ENCODE results near the genes ZNF678 and TRIM17.

- PRO-cap = no peak
- RAMPAGE, long total RNA = no peak
These were observed 38.4 kb downstream of the STUM start for GRCh38 chr1:226587036-226587350.

GRCh38 chr1:226637060-226637627 lies 88.6 kb downstream of the STUM start:
- PRO-cap = no peak
- RAMPAGE, long total RNA = no peak

GRCh38 chr1:226656205-226656935 lies 82.7 kb downstream of the ITPKB start:
- PRO-cap = no peak
- RAMPAGE, long total RNA = no peak

DNA sequence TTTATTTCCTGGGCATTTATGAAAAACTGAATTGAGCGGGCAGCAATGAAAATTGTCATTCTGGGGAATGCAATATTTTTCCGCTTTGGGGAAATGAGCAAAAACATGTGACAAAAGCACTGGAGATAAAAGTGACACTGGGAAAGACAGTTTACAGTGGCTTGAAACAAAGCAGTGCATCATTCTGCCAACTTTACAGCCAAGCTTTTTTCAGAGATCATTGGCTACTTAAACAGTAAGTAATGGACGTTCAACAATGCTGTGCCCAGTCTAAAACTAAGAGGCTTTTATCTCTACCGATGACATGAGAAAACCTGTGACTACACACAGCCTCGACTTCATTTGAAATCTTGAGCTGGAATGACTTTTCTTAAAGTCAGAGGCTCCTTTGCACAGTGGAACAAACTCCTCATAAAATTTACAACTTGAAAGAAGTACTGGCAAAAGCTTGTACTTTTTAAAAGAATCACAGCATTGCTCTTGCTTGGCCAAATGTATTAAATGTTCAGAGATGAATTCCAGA lies 34.5 kb downstream of the ITPKB start:
- PRO-cap = no peak
- RAMPAGE, long total RNA = no peak

GRCh38 chr1:226729996-226730469 lies 9.0 kb downstream of the ITPKB start:
- PRO-cap = no peak
- RAMPAGE, long total RNA = no peak

GRCh38 chr1:227033296-227033952 lies 93.3 kb downstream of the COQ8A start:
- PRO-cap = no peak
- RAMPAGE, long total RNA = no peak

DNA sequence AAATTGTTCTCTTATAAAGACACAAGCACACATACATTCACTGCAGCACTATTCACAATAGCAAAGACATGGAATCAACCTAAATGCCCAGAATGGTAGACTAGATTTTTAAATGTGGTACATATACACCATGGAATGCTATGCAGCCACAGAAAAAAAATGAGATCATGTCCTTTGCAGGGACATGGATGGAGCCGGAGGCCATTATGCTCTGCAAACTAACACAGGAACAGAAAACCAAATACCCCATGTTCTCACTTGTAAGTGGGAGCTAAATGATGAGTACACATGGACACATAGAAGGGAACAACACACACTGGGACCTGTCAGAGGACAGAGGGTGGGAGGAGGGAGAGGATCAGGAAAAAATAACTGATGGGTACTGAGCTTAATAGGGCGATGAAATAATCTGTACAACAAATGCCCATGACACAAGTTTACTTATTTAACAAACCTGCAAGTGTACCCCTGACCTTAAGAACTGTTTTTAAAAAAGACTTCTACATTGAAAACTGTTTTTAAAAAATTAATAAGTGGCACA lies 75.4 kb downstream of the CDC42BPA start:
- PRO-cap = no peak
- RAMPAGE, long total RNA = no peak

GRCh38 chr1:227299089-227299487 lies 19.2 kb downstream of the CDC42BPA start:
- PRO-cap = no peak
- RAMPAGE, long total RNA = no peak

GRCh38 chr1:227563281-227564544 lies at the start of gene ZNF678:
Gene ZNF678, plus strand, starts transcription at chr1:227563556.
- PRO-cap = bidirectional peak, plus-strand start at chr1:227563521, minus-strand start at chr1:227563782
- RAMPAGE, long total RNA = start-site peak on the plus strand at chr1:227563538-227563565, 277 and 95 reads in 2 replicates

GRCh38 chr1:227765865-227766877 lies 30.9 kb downstream of the SNAP47 start:
- PRO-cap = no peak
- RAMPAGE, long total RNA = no peak

DNA sequence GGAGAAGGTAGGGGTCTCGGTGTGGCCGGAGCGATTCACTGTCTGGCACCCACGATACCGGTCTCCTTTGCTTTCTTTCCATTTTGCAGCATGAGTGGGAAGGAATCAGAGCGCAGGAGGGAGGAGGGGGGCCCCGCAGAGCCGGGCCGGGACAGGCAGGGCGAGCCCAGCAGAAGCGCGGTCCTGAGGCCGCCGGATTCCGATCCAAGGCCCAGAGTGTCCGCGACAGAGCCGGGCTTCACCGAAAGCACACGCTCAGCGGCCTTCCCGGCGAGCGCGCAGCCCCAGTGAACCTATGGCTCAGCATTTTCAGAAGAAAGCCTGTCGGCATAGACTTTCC lies 28.0 kb upstream of the PRSS38 start:
- PRO-cap = no peak
- RAMPAGE, long total RNA = no peak

DNA sequence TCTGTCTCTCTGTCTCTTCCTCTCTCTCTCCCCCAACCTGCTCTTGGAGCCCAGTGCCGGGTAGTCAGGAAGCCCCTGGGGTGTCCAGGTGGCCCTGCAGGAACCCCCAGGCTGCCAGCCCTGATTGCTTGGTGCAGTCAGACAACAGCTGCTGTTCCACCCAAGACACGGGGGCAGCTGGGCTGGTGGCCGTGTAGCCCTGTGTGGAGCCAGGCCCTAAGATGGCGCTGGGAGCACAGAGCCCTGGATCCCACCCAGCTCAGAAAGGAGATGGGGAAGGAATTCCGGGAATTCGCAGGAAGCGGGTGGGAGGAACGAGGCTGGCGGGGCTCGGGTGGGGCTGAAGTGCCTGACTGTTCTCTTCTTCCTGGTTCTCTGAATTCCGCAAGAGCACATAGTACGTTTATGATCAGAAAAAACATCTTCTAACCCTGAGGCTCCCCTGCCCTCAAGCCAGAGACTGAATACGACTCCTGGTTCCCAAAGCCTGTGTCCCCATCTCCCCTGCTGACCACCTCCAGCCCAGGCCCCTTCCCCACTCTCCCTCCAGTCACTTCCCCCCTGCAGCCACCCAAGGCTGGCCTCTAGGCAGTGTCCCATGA lies 55.1 kb downstream of the WNT9A start:
- PRO-cap = bidirectional peak, plus-strand start at position 304 of the sequence, minus-strand start at position 223 of the sequence
- RAMPAGE, long total RNA = no peak

DNA sequence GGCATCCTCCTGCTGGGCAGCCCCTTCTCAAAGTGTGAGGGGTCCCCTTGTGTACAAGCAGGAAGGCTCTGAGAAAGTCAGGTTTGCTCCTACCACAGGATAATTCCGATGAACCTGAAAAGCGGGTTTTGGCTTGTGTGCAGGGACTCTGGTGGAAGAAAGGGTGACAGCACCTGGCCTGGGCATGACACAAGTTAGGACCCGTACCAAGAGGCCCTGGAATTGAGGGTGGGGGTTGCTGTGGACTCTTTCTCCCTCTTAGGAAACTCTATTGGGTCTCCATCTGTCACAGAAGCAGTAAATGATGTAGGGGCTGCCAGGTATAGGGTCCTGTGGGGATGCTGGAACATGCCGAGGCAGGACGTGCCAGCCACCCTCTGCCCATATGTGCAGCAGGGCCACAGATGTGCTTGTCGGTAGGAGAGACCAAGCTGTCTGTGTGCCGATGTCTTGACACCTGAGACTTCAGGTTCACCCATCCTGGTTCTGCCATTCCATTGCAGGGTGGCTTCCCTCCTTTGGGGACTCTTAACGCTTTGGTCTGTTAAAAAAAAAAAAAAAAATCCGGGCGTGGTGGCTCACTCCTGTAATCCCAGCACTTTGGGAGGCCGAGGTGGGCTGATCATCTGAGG lies 9.9 kb downstream of the C1orf35 start:
- PRO-cap = no peak
- RAMPAGE, long total RNA = no peak

GRCh38 chr1:228154188-228154547 lies 4.4 kb downstream of the GJC2 start:
- PRO-cap = no peak
- RAMPAGE, long total RNA = no peak

DNA sequence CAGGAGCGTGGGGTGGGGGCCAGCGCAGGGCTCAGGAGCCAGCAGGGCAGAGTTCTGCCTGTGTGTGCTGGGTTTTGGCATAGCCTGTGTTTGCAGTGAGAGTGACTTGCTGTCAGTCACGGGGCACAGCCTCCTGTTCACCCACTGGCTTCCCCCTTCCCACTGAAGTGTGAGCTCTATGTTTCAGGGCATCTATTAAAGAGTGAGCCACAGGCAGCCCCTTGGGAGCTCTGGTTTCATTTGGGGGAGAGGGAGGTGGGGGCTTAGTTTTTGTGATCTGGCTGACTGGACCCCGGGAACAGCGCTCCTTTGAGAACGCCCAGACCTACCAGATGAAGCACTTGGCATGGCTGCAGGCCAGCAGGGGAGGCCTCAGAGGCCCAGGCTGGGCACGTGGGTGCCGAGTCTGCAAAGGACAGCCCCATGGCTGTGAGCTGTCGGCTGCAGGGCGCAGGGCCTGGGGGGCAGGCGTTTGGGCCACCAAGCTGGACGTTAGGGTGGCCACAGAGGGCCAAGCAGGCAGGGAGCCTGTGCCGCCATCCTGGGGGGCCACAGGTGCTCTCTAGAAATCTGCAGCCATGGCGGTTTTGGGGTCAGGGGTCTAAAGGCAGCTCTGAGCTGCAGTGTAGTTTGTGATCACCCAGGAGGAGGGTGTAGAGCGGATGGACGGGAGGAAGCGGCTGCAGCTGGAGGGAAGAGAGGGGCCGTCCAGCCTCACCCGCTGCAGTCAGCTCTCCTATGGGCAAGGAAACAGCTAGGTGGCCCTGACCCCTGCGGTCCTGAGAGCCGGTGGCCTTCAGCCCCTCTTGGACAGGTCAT lies 10.8 kb downstream of the IBA57 start:
- PRO-cap = no peak
- RAMPAGE, long total RNA = no peak

DNA sequence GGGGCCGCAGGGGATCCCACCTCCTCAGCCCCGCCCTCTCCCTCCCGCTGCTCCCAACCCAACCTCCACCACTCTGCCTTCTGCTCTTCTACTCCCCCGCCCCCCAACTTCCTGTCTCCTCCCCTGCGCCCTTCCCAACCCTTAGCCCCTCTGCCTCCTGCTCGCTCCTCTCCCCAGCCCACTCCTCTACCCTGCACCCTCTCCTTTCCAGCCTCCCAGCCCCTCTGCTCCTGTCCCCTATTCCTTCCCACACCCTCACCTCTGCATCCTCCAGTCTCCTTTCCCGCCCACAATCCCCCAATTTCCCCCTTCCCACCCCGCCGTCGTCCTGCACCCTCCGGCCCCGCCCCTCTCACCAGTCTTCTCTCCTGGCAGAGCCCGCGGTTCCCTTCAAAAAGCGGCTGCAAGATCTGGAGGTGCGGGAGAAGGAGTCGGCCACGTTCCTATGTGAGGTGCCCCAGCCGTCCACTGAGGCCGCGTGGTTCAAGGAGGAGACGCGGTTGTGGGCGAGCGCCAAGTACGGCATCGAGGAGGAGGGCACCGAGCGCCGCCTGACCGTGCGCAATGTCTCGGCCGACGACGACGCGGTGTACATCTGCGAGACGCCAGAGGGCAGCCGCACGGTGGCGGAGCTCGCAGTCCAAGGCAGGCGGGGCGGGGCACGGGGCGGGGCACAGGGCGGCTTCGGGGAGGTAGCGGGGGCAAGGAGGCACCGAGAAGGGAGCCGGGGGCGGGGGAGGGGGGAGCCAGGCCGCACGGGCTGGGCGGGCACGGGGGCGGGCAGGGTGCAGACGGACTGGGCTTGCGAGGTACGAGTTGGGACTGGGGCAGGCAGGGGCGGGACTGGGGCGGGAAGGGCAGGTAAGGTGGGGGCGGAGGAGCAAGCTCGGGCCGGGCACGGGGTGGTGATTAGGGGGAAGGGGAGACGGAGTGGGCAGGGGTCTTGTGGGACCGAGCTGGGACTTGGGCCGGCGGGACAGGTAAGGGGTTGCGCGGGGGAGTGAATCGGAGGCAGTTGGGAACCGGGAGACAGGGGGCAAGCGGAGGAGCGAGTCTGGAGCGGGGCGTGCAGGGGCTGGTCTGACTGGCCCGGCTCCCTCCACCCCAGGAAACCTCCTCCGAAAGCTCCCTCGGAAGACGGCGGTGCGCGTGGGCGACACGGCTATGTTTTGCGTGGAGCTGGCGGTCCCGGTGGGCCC lies 5.6 kb downstream of the OBSCN start:
- PRO-cap = bidirectional peak, plus-strand start at position 114 of the sequence, minus-strand start outside the sequence; bidirectional peak, plus-strand start at position 374 of the sequence, minus-strand start at position 357 of the sequence; bidirectional peak, plus-strand start at position 489 of the sequence, minus-strand start at position 470 of the sequence; bidirectional peak, plus-strand start at position 579 of the sequence, minus-strand start at position 584 of the sequence; bidirectional peak, plus-strand start at position 674 of the sequence, minus-strand start at position 645 of the sequence; unidirectional peak, plus-strand start at position 1,014 of the sequence
- RAMPAGE, long total RNA = no peak

- PRO-cap = no peak
- RAMPAGE, long total RNA = no peak
These were observed 37.6 kb downstream of the TRIM11 start for GRCh38 chr1:228368859-228369517.

DNA sequence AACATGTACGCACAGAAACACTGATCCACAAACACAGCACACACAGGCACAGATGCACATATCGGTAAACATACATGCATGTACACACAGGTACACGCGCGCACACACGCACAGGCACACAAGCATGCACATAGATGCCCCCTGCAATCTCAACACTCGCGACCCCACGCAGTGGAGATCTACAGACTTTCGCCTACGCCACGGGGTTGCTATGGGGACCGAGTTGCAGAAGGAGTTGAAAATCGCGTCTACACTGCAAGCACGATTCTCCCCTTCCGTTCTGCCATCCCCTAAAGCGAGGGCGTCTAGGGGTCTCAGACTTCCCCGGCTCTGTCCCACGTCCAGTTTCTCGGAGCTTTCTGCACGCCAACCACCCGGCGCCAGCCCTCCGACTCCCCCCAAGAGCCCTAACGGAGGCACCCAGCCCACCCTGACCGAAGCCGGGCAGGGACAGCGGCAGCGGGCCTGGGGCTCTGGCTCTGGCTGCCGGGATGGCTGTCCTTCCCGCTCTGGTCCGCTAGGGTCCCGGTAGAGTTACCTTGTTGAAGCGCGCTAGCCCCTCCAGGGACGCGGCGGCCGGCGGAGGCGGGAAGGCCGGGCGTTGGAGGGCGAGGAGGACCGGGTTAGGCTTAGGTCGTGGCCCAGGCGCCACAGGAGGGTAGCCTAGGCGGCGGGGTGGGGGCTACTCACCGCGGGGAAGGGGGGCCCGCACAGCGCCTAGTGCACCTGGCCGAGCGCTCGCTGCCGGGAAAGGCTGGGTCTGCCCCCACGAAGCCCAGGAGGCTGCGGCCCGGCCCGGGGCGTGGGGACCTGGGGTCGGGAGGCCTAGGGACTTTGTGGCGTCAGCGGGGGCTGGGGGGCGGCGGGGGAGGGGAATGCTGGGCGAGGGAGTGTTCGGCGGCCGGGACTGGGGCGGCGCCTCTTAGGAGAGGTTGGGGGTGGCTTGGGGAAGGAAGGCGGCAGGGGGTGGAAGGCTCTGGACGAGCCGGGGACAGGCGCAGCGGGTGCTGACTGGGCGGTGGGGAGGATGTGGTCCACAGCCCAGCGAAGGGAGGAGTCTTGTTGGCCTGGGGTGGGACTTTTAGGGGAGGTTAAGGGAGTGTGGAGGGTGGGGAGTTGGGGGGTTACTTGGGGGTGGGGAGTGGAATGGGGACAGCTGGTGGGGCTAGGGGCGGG lies at the start of gene TRIM17:
Gene TRIM17 (minus strand): TSS at position 1,013 of the 1,176 bp plus-strand sequence.
- PRO-cap = bidirectional peak, plus-strand start at position 564 of the sequence, minus-strand start at position 511 of the sequence
- RAMPAGE, long total RNA = no peak

DNA sequence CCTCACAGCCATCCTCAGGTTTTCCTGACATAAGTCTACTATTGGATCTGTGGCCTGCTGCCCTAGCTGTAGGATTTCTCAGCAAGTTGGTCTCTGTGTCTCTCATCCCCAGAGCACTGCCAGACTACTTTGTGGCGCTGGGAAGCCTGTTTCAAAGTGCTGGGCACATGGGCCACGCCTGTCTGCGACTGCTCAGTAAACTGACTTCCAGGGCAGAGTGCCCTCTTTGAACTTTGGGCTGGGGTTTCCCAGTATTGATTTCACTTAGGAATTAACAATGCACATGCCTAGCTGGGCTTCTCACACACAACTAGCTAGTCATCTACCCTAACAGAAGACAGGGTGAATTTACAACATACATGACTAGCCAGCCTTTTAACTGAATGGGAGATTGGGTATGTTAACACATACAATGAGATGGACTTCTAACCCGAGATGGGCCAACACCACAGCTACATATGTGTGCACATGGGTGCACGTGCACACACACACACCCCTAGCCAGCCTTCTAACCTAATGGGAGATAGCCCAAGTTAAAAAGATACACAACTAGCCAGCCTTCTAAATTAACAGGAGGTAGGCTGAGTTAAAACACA lies 1.7 kb downstream of the H3-4 start:
- PRO-cap = no peak
- RAMPAGE, long total RNA = no peak

GRCh38 chr1:228464780-228465337 lies 7.0 kb downstream of the H2BC26 start:
- PRO-cap = bidirectional peak, plus-strand start at chr1:228464849, minus-strand start at chr1:228464623
- RAMPAGE, long total RNA = no peak

All from GM23338 (cell line).